Endodermal cell (in vitro differentiated cells): ENCODE measurements around a stretch of chr11.

DNA sequence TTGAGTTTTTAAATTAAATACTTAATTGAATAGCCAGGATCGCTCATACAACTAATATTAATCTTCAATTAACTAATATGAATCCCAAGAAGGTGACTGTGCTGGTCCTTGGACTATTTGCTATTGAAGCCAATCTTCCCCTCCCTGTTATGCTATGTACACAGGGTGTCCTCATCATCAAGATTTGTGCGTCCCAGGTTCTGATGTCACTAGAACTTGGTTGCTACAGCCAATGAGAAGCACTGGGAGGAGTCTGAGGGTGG, 212.2 kb upstream of the SESN3 start:
- PRO-cap, result no peak

DNA sequence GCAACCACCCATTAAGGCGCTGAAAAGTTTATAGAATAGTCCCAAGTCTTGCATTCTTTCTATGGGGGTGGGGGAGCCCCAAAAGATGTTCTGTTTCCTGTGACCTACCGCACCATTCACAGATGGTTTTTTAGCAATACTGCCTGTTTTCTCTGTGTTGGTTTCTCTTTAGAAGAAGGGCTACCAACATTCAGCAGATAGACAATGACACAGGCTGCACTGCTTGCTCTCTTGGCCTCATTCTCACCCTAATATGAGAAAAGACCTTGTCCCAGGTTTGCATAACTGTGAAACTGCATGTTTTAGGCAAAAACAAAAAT, 86.5 kb downstream of the FAM76B start:
- PRO-cap, result no peak

DNA sequence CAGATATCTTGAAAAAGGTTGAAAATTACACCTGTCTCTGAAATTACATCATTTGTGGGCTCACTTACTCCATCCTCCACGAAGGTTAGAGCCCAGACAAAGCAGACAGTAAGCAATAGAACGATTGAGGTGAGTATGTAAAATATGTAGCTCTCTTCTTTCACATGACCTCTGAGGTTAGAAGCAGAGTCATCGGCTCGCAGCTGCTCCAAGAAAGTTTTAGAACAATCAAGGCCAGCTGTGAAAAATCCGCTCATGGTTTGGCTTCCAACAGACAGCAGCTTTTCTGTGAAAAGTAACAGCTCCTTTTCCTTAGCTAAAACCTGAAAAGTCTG, 78.4 kb downstream of the FAM76B start:
- PRO-cap, result no peak

DNA sequence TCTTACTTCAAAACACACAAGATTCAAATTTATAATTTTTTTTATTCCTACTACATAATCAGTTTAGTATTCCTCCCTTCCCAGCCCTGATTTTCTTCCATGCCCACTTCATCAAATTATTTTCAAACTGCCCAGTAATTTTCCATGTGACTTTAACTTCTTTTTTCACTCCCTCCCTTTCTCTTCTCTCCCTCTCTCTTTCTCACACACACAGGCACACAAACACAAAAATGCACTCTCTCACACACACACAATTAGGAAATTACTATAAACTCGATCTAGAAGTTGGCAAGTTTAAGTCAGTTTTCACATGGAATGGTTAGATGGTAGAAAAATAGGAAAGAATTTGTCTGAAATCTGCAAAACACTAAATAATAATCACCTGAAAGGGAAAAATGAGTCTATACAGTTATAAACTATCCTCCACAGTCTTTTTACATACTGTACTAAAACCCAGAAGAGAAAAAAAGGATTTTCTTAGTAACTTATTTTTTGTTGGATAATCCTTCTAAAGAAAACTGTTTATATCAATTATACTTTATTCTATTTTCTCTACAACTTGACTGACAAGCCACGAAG, 47.2 kb downstream of the MTMR2 start:
- PRO-cap, result no peak

DNA sequence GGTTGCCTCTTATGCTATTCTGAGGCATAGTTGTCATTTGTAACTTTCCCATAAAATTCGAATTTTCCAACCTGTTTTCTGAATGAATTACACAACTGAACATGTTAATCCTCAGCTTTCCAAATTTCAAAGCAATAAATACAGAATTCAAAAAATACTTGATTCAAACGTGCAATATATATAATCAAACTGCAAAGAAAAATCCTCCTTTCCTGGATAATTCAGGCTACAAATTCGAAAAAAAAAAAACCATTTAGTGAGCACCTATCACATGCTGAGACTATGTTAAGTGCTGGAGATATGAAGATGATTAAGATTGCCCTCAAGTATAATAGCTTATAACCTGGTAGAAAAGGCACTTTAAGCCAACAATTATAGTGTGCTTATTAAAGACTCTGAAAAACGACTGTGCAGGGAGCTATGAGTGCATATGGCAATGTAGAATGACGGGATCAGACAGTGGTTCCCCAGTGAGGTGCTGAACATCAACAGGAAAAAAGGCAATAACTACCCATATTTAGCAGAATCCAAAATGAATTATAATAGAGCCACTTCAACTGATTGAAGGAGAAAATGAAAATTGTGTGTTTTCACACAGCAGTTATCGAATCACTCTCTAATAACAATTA, 1.5 kb downstream of the MTMR2 start:
- PRO-cap, result no peak

- PRO-cap, result no peak
These were observed 90.2 kb upstream of the MTMR2 start for GRCh38 chr11:96013942-96014746.

- PRO-cap, result no peak
These were observed 92.4 kb upstream of the MTMR2 start for GRCh38 chr11:96016306-96016700.

- PRO-cap, result no peak
These were observed 180.1 kb downstream of the MAML2 start for GRCh38 chr11:96162670-96163580.

- PRO-cap, result no peak
These were observed 177.5 kb downstream of the MAML2 start for GRCh38 chr11:96165416-96166058.

DNA sequence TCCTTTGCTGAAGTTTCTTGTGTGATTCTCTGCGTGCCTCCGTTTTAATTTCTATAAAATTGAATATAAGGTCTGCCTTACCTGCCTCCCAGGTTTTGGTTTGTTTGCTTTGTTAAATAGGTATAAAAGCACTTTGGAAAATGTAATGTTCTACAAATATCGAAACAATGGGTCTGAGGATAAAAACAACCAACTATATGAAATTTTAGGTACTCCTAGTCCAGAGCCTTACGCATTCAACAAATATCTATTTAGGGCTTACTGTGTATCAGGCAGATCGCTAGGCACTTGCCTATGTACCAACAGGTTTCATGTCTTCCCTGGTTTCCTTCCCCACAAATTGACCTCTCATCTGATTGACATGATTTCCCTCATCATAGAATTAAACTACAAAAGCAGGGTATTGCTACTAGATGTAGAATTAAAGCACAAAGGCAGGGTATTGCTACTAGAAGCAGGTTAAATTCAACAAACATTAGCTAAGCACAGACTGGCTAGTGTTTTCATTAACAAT, 160.8 kb downstream of the MAML2 start:
- PRO-cap, result no peak

DNA sequence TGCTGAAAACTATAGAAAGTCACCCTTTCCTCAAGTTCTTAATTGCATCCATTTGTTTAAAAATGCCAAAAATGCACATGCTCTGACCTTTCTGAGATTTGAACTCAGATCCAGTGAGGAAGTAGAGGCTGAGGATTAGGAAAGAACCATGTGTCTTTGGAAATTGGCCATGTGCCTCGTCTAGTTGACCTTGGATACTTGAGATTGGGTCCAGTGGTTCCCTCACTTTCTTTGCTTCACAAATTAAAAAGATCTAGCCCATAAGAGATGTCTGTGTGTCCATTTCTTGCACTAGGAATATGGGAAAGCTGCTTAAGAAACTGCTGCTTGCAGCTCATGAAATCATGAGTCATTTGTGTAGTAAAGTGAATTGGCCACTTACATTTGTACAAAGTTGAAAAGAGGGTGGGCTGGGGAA, 128.2 kb downstream of the MAML2 start:
- PRO-cap, result no peak

GRCh38 chr11:96227198-96227548, 115.8 kb downstream of the MAML2 start:
- PRO-cap, result no peak

DNA sequence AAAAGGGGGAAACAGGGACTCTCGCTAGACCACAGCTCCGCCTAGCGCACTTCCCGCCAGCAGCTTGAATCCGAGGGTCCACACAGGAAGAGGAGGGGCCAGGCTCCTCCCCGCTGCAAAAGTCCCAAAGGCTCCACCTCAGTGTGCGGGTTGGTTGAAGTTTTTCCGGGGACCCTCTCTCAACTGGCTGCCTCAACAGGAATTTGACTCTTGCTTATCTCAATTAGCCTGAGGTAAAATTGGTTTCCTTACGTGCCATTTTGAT, 950.8 kb upstream of the CNTN5 start:
- PRO-cap, result no peak

DNA sequence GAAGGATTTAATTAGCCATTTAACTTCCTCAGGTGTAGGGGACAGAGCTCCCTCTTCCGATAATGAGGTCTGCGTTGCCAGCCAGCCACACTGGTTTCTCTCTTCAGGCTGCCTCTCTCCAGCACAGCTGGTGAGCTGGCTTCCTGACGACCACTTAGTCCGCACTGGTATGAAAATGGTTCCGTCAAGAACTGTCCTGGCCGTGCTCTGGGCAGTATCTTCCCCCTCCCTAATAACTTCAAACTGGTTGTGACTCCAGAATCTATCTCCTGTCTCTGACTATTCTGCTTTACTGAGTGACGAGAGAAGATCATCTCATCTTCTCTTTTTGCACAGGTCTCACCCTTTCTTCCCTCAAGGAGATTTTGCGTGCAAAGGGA, 49.2 kb downstream of the CNTN5 start:
- PRO-cap, result no peak

DNA sequence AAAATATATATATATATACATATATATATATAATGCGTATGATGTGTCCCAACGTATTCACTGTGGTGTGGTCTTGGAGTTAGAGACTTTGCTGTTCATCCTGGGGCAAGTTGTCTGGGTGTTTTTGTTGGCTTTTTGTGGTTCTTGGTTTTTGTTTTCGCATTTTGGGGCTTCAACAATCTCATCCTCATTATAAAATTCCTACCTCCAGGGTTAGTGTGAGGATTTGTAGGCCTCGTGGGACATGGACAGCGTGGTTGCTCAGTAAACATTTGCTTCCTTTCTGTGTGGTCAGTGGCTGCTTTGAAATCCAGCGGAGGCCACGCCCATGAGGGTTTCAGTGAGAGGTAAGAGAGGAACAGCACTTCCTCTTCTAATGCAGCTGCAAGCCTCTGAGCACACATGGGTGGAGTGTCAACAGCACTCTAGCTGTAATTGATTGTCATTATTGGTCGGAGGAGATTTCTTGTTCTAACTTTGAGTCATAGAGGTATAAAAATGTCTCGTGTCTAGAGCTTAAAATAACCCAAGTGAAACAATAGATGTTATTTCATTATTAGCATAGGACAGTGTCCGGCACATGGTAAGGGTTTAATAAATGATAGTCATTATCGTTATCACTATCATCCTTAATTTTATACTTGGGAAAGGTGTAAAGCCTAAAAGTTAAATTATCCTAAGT, 6.0 kb upstream of the ARHGAP42 start:
- PRO-cap, result no peak

GRCh38 chr11:100687779-100688187, 695 bp downstream of the ARHGAP42 start:
- PRO-cap, result unidirectional peak, minus-strand start at chr11:100687932

GRCh38 chr11:100727351-100727778, 40.3 kb downstream of the ARHGAP42 start:
- PRO-cap, result no peak

GRCh38 chr11:100876623-100877294, 189.7 kb downstream of the ARHGAP42 start:
- PRO-cap, result unidirectional peak, minus-strand start at chr11:100876920

DNA sequence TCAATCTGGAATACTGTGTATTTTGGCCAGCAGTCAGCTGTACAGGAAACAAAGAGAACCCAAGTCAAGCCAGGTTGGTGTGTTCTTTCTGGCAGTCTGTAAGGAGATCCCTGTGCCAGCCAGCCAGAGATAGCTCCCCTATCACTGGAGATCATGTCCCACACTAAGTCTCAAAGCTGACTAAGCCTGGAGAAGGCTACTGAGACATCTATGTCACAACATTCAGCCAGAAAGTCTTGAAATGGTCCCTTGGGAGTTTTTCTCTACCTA, 142.0 kb downstream of the TRPC6 start:
- PRO-cap, result no peak

- PRO-cap, result unidirectional peak, plus-strand start at chr11:101852495
These were observed 62.5 kb upstream of the CEP126 start for GRCh38 chr11:101852414-101852674.